Diencephalon (tissue), 2 donors: ENCODE data around the genes PPP2R5A and BATF3.

DNA sequence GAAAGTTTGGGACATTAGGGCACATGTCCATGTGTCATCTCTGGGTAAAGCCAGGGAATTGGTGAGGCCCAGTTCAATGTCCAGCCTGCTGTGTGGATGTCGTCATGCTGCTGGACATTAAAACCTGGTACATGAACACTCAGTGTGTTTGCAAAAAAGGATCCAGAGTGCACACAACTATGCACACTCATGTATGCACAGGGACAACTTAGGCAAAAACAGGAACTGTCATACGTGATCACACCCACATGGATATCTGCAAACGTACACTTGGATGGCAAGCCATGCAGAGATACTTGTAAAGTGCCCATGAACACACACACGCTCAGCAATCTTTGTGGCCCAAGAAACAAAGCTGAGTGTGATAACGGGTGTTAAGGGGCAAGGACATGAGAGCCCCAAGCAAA, 47.9 kb upstream of the NEK2 start:
- RAMPAGE, long total RNA: no peak

DNA sequence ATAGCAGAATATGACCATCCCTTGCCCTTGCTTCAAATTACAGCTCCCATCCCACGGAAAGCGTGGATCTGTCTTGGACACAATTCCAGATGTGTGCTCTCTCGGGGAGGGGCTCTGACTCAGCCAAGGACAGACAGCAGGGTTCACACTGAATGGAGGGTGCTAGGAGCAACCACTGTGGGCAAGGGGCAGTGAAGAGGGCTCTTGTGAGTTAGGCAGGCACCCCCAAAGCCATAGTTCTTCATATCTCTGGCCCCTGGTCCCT, 80.6 kb upstream of the LPGAT1 start:
- RAMPAGE, long total RNA: no peak

DNA sequence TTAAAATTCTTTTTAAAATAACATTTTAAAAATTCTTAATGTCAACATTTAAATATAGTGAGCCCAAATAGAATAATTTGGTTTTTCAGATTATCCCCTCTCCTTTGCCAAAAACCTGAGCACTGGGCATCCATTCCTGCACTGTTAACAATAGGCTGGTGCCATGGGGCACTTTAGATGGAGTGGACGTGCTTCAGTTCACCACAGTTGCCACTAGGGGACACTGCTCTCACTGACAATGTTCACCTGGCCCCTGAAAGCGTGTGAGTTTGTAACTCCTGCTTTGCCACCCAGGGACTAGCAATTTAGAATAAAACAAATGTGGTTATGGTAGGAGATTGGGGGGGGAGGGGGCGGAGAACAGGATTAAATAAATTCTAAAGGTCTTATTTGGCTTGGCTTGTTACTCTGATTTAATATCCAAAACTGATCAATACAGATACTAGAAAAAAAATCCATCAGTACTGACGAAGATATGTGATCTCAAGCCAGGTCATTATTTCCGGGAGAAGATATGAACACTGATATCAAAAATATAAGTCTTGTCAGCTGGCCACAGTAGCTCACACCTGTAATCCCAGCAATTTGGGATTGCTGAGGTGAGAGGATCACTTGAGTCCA, 23.3 kb downstream of the INTS7 start:
- RAMPAGE, long total RNA: no peak

- RAMPAGE, long total RNA: no peak
These were observed 38.7 kb downstream of the DTL start for GRCh38 chr1:212074162-212074796.

- RAMPAGE, long total RNA: no peak
These were observed at the start of gene PPP2R5A for GRCh38 chr1:212285314-212285990. TSS of gene PPP2R5A (plus strand) at chr1:212285410.

DNA sequence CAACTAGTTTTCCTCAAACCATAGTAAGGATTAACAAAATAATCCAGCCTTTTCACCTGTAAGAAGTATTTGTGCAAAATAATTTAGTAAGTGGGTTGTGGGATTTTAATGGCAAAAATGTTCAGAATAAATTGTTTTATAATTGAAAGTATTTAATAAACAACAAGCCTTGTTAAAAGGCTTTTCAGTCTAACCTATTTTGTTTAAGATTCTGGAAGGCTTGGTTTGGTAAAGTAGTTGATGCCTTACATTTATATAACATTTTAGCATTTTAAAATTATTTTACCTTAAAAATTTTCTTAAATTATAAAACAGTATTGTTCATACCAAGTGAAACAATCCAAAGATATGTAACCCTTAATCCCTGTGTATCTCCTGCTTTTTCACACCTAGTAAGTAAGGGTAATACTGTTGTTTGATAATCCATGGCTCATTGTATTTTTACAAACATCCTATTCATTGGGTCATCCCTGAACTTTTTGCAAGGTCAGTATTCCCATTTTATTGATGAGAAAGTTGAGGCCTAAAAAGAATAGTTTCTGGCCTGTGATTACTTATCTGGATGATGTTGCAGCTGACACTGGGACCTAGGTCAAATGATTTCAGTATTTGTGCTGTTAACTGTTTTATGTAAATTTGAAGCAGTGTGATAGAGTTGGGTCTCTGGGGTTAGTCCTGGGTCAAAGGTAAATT, 3.8 kb downstream of the PPP2R5A start:
- RAMPAGE, long total RNA: no peak

DNA sequence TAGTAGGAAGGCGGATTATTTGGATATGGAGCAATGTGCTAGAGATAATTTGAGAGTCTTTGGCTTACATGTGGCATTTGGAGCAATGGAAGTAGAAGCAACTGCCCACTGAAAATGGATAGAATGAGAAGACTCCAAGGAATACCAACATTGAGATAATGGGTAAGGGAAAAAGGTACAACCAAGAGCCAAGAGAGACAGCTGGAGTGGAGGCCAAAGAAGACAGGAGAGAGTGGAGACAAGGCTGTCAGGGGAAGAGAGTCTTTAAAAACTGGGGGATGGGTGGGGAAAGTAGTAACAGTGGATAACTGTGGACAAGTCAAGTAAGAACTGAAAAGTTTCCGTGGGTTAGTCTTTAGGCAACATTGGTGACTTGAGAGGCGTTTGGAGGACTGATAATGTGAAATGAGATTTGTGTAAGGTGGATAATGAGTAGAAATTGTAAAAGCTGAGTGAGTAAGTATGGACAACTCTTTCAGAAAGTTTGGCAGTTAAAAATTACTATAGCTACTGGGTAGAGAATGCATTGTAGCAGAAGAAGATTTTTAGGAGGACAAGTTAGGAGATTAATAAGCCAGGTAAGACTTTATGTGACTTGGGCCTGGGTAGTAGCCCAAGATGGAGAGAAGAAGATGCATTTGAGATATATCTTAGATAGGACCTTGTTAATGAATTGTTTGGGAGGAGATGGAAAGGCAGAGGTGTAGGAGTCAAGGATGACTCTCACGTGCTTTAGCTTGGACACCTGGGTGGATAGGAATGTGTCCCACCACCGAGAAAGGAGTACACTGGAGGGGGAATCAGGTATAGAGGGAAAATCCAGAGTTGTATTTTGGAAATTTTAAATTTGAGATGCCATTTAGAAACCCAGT, 10.5 kb downstream of the PPP2R5A start:
- RAMPAGE, long total RNA: no peak

DNA sequence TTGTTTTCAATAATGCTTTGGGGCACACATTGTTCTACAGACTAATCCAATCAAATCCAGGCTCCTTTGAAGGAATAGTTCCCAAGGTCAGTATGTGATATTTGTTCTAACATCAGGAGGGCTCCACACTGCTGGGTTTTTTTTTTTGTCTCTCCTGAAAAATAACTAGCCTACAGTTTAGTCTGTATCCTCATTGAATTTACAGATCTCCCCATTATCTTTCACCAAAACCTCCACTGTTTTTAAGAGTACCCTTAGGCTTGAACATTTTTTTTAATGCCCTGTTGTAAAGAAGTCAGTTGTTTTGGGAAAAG, 24.9 kb downstream of the PPP2R5A start:
- RAMPAGE, long total RNA: no peak

DNA sequence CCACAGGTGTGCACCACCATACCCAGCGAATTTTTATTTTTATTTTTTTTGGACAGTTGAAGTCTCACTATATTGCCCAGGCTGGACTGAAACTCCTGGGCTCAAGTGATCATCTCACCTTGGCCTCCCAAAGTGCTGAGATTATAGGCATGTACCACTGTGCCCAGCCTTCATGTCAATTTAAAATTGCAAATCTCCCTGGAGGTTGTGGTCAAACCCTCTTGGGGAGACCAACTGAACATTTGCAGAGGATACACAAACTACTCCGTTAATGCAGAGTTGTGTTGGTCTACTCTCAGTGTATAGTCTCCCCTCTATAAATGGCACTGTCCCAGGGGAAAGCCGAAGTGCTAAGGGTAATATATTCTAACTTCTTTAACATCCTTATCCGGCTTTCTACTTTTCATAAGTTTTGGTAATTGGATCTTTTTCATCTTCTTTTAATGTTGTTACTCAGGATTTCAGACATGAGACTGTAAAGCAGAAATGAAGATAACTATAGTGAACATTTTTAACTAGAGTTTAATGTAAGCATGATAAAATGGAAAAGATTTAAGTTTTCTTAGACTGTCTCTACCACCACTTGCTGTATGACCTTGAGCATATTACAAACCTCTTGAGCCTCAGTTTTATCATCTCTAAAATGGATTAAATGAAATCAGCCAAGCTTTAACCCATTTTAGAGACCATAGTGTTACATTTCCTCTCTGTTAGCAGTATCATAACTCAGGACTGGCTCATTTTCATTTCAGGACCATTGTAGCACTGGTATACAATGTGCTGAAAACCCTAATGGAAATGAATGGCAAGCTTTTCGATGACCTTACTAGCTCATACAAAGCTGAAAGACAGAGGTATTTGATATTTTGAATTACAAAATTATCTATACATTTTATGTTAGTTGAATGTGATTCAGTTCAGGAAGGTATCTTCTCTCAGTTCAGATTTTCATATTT, 56.5 kb downstream of the PACC1 start:
- RAMPAGE, long total RNA: no peak

DNA sequence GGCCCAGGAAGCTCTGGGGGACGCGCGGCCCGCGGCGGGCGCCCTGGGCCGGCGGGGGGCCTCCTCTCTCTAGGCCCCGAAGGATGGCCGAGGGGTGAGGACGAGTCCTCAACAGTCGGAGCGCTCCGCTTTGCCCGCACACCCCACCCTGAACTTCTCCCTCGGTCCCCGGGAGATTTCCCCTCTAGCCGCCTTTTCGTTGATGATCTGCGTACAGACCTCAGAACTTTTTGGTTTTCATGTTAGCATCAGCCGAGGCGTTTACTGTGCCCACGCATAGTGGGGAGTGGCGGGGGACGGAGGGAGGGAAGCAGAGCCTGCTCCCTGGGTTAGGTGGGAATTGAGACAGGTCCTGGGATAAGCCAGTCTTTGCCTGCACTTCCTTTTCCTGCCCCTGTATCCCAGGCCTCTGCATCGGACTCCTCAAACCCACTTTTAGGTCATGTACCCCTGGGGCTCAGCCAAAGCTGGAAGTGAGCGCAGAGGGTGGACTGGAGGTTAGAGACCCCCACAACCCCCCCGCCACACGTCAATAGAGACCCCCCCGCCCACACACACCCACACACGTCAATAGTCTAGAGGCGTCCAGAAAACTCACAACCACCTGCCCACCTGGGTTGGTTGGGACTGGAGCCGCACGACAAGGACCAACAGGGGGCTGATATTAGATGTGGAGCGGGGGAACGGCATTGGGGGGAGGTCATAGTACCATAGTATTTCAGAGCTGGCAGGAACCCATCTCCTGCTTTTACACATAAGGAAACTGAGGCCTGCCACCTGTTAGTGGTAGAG, 680 bp downstream of the NENF start:
- RAMPAGE, long total RNA: no peak

GRCh38 chr1:212639079-212639336, 14.7 kb downstream of the GARIN4 start:
- RAMPAGE, long total RNA: no peak

DNA sequence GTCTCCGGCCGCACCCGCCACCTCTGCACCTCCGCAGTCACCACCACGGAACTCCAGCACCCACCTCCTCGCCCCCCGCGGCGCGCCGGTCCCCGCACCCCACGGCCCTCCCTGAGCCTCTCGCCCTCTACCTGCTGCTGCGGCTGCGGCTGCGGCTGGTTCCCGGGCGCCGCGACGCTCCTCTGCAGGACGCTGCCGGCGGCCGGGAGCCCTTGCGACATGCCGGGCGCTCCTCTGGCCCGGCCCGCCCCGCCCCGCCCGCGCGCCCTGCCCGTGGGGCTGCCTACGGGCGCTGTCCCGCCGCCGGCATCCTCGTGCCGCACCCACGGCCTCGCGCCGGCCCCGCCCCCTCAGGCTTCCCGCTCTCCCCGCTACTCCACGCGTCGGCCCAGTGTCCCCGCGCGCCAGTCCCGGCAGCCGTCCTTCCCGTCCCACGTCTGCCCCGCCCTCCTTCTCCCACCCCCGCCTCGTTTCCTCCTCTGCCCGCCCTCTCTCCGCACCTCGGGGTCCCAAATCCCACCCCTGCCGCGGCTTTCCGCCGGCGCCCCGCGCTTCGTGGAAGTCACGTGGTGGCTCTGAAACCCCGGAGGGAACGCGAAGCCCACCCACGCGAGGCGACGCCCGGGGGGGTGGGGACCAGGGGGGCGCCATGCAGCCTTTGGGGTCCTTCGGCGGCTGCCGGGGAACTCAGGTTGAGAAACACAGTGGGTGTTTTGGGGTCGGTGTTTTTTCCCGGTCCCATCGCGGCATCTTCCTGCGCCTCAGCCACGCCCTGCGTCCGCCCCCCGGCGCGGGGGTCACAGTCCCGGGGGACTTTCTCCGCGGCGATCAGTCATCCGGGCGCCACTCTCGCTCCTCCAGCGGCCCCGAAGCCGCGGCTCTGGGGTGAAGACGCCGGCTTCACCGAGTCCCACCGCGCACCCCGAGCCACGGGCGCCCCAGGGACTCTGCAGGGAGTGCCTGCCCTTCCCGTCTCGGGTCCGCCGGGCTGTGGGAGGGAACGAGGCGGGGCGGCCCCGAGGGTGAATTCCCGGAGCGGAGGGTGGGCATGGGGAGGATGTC, at the start of gene BATF3:
TSS of gene BATF3 (minus strand) at position 299 of the 1,062 bp plus-strand sequence.
- RAMPAGE, long total RNA: no peak

DNA sequence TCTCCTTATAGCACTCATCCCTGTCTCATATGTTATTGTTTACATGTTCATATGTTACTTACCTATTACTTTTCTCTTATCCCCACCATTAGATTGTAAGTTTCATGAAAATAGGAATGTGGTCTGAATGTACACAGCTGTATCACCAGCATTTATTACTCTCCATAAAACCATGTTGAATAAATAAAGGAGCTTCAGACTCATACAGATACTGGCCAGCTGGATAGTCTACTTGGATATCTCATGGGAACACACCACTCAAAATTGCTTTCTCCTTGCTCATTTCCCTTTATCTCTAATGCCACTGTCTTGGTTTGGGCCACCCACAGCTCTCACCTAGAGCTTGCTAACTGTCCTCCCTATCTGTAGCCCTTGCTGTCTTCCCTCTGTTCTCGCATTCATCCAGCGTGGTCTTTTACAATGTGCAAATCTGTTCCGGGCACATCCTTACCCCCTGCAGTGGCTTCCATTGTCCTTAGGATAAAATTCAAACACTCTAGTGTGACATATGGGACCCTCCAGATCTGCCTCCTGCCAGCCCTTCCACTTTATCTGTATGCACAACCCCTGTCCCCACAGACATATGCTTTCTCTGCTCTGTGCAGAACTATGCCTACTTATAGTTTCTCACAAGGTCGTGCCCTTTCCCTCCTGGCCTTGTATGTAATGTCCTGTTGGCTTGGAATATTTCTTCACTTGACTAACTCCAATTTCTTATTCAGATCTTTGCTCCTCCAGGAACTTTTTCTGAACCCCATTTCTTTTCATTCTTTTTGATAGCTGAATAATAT, 2.7 kb downstream of the FLVCR1 start:
- RAMPAGE, long total RNA: no peak

DNA sequence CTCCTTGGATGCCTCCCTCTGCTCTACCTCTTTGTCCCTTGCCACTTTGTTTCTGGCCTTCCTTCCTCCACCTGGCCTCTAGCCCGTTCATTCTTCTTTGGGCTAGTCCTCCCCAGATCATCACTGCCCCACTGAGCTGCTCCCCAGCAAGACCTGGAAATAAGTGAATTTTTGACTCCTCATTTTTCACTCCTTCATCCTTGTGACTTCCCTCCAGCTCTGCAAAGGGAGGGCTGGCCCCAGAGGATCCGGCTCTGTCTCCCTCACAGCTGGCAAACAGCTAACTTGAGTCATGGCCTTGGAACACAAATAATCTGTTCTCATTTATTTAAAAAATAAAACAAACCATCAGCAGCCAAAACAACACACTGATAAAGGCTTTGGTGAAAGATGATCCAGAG, 25.7 kb upstream of the VASH2 start:
- RAMPAGE, long total RNA: no peak

GRCh38 chr1:213070320-213070851, 19.3 kb downstream of the RPS6KC1 start:
- RAMPAGE, long total RNA: no peak

DNA sequence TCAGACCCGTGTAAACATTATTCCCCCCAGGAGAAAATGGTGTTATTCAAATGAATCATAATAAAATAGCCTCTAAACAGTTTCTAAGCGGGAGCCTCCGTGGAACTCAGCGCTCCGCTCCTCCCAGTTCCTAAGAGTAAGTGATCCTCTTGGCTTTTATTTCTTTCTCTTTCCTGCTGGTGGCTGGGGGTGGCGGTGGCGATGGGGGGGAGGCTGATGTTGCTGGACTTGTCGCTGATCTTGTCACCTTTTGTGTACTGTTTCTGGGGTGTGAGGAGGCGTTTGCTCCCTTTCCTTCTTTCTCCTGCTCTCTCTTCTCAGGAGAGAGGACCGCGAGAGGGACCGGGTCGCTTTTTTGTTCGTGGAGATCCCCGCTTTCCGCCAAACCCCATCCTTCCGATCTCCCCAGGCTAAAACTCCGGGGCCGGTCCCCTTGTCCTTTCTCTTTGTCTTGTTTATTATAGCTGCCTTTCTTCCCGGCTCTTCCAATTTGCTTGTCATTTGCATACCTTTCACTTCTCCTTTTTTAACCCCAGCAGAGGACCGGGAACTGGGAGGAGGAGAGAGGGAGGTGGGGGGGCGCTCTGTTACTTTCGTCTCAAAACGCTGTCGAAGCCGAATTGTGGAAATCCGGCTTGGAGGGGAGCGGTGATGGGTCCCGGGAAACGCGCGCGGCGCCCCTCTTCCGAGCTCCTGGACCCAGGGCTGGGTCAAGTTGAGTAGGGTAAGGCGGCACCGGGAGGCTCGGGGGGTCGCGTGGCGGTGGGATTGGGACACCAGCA, 1.0 kb downstream of the PROX1 start:
- RAMPAGE, long total RNA: no peak

GRCh38 chr1:213996978-213998044, 9.5 kb downstream of the PROX1 start:
- RAMPAGE, long total RNA: no peak

GRCh38 chr1:214126557-214127294, 139.0 kb downstream of the PROX1 start:
- RAMPAGE, long total RNA: no peak

- RAMPAGE, long total RNA: no peak
These were observed 19.9 kb upstream of the SMYD2 start for GRCh38 chr1:214261008-214261519.

DNA sequence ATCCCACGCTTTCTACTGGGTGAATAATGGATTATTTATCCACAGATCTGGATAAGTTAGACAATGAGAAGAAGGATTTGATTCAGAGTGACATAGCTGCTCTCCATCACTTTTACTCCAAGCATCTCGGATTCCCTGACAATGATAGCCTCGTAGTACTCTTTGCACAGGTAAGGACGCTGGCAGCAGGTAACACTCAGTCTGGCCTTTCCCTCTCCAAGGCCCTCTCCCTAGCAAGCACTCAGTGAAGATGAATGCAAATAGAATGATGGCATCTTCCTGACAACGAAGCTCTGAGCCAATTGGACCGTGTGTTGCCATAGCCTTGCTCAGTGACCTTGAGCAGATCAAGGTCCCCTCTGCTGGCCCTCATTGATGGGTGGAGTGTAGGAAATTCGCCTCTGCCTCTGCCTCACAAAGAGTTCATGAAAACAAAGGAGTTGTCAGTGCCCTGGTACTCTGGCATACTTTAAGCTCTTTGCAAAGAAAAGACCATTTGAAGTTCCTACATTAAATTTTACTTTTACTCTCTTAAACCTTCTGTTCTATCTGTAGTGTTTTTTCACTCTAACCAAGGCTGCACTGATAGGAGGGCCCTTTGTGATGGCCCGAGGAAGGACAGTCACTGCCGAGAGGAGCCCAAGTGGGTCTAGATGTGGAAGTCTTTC, 38.0 kb downstream of the SMYD2 start:
- RAMPAGE, long total RNA: no peak